ENCODE measurements around a stretch of chr9.

DNA sequence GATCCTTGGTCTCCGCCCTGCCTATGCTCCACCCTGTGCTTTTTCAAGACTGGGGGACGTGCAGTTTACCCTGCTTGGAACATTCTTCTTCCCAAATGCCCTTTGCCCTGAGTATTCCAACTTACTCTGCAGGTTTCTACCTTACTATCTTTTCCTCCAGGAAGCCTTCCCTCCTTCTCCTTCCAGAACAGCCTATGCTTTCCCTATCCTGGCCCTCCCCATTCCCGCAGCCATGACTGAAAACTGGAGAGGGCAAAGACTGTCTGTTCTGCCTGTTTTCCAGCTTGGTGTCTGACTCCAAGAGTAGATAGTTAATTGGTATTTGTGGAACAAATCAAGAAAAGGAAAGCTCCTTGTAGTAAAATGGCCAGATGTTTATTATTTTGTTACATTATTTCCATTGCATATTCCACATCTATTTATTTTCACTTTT is 1.6 kb upstream of the TRIM14 start:
- RRBS = no CpG with 5 or more reads among the region's 3 CpGs

DNA sequence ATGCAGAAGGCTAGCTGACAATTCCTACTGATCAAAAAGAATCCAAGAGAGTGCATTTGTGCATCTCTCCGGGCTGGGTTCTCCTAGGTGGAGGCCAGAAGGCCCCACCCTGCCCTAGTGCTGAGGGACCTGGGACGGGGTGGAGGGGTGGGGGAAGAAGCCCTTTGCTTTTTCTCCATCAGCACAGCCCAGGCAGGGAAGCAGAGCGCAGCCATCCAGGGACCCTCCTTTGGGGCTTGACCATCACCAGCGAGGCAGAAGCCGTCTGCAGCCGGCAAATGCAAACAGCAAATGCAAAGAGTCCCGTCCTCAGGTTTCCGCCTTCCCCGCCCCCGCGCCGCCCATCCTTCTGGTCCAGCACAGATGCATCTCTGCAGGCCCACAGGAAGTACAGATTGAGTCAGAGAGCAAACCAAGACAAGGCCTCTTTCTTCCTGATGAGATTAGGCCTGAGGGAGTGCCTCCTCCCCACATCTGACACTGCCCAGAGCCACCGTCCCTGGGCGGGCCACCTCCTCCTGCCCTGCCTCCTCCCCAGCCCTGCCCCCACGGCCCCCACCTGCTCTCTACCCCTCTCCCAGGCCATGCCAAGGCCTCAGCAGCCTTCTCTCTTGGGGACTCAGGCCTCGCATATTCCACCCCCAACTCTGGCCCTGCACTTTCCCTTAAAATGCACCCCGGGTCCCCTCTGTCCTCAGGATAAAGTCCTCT is 23.4 kb downstream of the CORO2A start:
- RRBS = no CpG with 5 or more reads among the region's 17 CpGs

GRCh38 chr9:98246581-98246964 is 8.9 kb downstream of the TBC1D2 start:
- RRBS = no CpG with 5 or more reads among the region's 2 CpGs

GRCh38 chr9:98410234-98410705 is 154.8 kb upstream of the TBC1D2 start:
- RRBS = no CpG with 5 or more reads among the region's 7 CpGs

DNA sequence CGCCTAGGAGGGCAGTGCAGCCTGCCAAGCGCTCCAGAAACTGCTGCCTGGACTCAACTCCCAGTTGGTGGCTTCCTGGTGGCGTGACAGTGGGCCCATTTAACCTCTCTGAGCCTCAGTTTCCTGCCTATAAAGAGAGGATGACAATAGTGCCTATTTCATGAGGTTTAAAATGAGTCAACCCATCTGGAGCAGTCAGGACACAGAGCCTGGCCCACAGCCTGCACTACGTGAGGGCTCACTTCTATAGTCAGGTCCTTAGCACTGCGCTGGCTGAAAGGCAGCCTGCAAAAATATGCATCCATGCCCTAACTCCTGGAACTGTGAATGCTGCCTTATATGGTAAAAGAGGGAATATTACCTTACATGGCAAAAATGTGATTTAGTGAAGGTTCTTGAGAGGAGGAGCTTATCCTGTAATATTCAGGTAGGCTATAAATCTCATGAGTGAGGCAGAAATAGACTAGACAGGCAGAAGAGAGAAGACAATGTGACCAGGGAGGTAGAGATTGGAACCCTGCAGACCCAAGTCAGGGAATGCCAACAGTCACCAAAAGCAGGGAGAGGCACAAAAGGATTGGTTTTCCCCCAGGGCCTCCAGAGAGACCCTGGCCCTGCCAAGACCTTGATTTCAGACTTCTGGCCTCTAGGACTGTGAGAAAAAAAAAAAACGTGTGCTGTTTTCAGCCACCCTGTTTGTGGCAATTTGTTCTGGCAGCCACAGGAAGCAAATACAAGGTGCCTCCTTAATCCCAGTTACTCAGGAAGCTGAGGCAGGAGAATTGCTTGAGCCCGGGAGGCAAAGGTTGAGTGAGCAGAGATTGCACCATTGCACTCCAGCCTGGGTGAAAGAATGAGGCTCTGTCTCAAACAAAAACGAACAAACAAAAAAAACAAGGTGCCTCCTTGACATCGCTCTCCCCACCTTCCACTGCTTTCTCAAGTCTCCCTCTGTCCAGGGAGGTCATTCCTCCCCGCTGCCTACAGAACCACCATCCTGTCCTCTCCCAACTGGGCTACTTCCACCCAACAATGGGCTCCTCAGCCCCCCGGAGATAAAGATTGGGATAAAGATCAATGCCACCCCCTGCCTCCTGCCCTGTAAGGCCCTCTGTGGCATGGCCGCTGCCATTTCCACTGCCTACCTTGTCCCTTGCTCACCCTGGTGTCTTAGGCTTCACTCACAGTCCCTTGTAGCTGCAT is 98.2 kb downstream of the GABBR2 start:
- RRBS = no CpG with 5 or more reads among the region's 12 CpGs

- RRBS = no CpG with 5 or more reads among the region's 8 CpGs
Observed at GRCh38 chr9:98778681-98779441, 17.5 kb downstream of the ANKS6 start.

GRCh38 chr9:98791314-98791513 is 5.1 kb downstream of the ANKS6 start:
- RRBS = no CpG with 5 or more reads among the region's 2 CpGs

DNA sequence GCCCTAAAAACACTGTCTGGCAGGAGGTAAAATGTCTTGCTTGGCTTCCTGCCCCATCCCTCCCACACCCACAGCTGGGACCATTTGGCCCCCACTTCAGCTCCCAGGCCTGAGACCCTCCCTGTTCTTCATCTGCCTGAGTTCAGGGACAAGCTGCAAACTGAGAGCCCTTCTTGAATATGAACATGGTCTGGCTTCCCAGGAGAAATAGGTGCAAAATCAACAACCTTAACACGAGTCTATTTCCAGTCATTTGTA is 3.4 kb upstream of the COL15A1 start:
- RRBS = no CpG with 5 or more reads among the region's 1 CpG

DNA sequence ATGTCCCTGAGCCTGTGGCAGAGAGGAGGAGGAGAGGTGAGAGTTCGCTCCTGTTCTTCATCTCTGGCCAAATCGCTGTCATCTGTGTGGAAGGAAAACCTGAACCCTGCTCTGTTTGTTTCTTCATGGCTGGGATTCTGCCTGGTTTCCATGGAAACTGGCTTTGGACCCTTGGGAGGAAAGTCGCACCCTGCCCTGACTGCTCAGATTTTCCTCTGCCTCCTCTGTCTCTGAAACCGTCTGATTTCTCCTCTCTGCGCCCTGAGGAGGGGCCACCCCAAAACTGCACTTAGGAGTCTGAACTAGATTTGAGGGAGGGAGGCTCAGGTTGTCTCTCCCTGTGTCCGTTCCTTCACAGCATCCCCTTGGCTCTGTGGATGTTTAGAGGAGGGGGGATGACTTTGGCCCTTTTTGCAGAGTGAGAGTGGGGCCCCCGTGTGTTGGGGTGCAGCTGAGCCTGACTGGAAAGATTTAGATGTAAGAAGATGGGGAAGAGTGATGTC is 31.8 kb downstream of the COL15A1 start:
- RRBS = no CpG with 5 or more reads among the region's 7 CpGs

- RRBS = no CpG with 5 or more reads among the region's 18 CpGs
Observed at GRCh38 chr9:98985696-98986093, 42.0 kb downstream of the COL15A1 start.

- RRBS = 2% methylated on average over 14 of the region's 40 CpGs
Observed at GRCh38 chr9:99104320-99104977, 464 bp upstream of the TGFBR1 start.

DNA sequence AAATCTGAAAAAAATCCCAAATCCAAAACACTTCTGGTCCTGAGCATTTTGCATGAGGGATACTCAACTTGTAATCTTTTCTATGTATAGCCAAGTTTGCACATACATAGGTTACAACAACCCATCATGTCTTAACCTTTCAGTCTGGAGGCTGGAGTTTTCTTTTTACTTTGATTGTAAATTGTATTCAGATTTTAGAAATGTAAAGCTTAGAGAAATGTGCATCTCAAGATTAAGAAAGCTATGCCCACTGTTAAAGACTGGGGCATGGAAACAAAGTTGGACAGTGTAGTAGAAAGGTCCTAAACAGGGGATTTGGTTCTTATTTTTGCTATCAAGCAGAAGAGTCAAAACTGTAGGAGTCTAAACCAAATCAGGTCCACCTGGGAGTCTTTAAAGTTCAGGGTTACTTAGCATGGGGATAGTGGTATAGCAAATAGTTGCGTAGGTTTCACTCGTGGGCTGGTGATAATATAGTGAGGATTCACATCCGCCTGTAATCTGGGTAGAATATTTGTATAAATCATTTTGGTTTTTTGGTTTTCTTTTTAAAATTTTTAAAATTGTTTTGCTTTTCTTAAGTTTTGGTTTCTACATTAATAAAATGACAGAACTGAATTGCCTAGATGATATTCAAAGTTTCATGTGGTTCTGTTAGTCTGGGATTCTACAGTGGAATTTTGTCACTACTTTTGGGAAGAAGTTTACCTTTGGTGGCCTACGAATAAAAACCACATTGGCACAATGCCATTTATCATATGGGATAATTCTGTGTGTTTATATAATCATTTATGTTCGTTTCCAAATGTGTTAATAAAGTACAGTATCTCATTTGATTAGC is 18.4 kb downstream of the TGFBR1 start:
- RRBS = no CpG with 5 or more reads among the region's 5 CpGs

DNA sequence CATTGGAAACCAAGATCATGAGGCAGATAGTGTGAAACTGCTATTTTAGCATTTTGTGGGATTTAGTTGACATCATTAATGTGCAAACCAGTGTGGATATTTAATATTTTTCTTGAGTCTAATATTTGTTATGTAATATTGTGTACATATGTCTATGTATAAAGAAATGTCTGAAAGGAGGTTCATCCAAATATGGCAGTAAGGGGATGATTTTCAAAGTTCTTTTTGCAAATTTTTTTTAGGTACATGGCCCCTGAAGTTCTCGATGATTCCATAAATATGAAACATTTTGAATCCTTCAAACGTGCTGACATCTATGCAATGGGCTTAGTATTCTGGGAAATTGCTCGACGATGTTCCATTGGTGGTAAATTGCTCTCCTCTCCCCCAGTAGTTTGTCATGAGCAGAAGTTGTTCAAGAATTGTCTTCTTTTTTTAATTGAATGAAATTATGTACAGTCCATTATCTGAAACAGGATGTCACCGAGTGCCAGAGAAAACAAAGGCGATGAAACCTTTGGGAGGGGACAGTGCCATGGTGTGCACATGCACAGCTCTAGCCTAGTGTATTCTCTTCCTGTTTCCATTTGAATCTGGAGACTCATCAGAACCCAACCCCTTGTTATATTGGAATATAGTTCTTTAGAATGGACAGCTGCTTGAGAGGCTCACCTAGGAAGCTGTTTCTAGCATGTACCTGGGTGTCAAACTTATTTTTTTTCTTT is 41.5 kb downstream of the TGFBR1 start:
- RRBS = no CpG with 5 or more reads among the region's 6 CpGs

DNA sequence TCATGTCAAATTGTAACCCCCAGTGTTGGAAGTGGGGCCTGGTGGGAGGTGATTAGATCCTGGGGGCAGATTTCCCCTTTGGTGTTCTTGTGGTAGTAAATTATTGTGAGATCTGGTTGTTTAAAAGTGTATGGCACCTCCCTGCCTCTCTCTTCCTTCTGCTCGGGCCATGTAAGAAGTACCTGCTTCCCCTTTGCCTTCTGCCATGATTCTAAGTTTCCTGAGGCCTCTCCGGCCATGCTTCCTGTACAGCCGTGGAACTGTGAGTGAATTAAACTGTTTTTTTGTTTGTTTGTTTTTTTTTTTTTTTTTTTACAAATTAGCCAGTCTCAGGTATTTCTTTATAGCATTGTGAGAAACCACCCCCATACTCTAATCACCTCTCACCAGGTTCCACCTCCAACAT is 14.2 kb downstream of the SEC61B start:
- RRBS = no CpG with 5 or more reads among the region's 3 CpGs

GRCh38 chr9:99359155-99359920 is 137.3 kb downstream of the SEC61B start:
- RRBS = 39% methylated on average over 3 of the region's 13 CpGs

GRCh38 chr9:99660251-99660832 is 161.3 kb upstream of the NR4A3 start:
- RRBS = no CpG with 5 or more reads among the region's 6 CpGs

- RRBS = no CpG with 5 or more reads among the region's 1 CpG
Observed at GRCh38 chr9:100002570-100002894, 96.1 kb downstream of the STX17 start.

DNA sequence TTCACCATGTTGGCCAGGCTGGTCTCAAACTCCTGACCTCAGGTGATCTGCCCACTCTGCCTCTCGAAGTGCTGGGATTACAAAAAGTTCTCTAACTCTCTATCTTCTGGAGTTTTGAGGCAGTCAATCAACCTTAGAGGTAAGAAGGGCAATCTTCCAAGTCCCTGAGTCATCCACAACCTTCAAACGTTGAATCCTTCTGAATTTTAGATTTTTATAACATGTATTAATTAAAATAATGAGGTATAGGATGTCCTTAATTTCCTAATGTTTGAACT is 26.1 kb downstream of the ERP44 start:
- RRBS = no CpG with 5 or more reads among the region's 2 CpGs

DNA sequence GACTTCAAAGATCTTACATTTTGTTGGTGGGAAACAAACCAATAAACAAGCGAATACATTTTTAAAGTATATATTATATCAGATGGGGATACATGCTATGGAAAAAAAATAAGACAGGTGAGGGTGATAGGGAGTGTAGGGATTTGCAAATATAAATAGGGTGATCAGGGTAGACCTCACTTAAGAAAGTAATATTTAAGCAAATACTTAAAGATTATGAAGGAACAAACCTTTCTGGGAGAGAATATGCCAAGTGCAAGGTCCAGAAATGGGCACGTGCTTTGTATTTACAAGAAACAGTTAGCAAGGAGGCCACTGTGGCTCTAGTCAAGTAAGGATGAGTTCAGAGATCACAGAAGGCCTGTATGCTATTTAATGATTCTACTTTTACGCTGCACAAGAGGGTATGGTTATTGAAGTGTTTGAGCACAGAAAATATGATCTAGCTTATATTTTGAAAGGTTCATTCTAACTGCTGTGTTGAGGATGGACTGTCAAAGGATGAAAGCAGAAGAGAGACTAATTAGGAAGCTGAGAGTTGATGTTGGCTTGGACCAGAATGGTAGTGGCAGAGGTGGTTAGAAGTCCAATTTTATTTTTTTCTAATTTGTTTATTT is 64.6 kb downstream of the INVS start:
- RRBS = no CpG with 5 or more reads among the region's 3 CpGs

Data from Jurkat, Clone E6-1 (cell line).